ENCODE data around the gene CST5.

- PRO-cap, result no peak
- RAMPAGE, long total RNA, 4 experiments, result no peak in any of the 4 experiments
Measured at GRCh38 chr20:20366478-20367153, 1.3 kb upstream of the INSM1 start.

DNA sequence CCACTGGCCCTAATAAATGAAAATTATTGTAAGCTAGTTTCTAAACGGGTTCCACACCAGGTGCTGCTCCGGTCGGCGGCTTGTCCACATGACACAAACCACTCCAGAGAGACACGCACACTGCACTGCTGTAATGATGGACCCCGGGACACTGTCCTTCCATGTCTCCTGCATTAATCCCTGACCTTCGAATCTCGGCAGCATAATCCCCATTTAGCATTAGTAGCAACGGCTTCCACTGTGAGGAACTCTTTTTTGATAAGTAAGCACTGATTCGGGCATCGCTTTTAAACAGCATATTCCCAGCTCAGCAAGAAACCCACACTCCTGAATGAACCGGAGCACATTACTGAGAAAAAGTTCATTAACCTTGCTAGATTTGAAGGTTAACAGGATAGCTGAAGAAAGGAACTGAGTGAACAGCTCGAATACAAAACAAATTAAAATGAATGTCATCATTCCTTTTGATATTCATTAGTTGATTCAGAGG lies 43.6 kb downstream of the INSM1 start:
- PRO-cap, result no peak
- RAMPAGE, long total RNA, 4 experiments, result no peak in any of the 4 experiments

- PRO-cap, result no peak
- RAMPAGE, long total RNA, 4 experiments, result no peak in any of the 4 experiments
Measured at GRCh38 chr20:20488941-20489573, 121.2 kb downstream of the INSM1 start.

DNA sequence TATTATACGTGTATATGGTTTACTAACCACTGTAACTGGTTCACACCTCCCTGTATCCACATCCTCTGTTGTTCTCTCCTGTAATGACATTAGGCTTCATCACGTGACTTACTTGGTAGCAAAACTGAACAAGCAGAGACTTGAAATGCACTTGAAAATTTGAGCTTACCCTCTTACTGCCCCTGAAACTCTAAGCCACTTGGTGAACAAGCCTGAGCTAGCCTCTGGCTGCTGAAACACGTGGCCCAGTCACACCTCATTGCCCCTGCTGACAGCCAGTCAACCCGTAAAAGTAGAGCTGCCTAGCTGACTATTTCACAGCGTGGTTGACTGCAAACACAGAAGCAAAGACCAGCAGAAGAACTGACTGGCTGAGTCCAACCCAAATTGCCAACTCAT lies 109.1 kb downstream of the RALGAPA2 start:
- PRO-cap, result no peak
- RAMPAGE, long total RNA, 4 experiments, result no peak in any of the 4 experiments

- PRO-cap, result no peak
- RAMPAGE, long total RNA, 4 experiments, result no peak in any of the 4 experiments
Measured at GRCh38 chr20:21218126-21218810, 84.9 kb upstream of the XRN2 start.

GRCh38 chr20:21304180-21304583 lies 1.1 kb downstream of the XRN2 start:
- PRO-cap, result unidirectional peak, minus-strand start at chr20:21304309
- RAMPAGE, long total RNA, 4 experiments, result no peak in any of the 4 experiments

DNA sequence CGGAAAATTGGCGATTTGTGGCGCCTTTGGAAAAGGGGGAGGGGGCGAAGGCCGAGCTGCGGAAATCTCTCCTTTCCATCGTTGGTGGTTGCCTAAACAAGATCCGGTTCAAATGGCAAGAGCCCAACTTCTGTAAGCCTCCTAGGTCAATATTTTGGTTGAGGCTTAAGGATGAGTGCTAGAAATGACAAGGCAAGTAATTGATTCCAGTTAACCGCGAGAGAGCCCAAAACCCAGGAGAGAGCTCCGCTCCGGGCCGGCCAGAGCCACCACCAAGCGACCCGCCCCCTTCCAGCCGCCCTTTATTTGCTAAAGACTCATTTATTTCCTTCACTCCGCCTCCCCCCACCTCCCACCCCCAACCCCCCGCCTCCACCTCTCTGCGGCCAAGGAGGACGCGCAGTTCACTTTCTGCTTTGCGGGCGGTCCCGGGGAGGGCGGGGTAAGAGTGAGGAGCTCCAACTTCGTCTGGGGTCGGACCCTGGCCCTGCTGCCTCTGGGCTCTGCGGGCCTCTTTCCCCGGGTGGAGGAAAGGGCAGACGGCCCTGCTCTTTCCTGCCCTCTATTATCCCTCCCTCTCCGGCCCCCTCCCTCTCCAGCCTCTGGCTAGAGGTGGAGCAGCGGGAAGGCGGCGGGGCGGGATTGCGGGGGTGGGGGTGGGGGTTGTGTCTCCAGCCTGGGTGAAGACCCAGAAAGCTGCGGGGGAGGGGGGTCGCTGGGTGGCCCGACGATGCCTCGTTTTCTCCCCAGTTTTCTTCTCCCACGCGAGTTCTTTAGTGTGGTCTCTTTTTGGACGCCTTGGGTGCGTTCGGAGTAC lies 965 bp upstream of the NKX2-2 start:
- PRO-cap, result no peak
- RAMPAGE, long total RNA, 4 experiments, result no peak in any of the 4 experiments

- PRO-cap, result no peak
- RAMPAGE, long total RNA, 4 experiments, result no peak in any of the 4 experiments
Measured at GRCh38 chr20:21515438-21515968, 1.6 kb upstream of the NKX2-2 start.

- PRO-cap, result no peak
- RAMPAGE, long total RNA, 4 experiments, result no peak in any of the 4 experiments
Measured at GRCh38 chr20:21863109-21863462, 157.6 kb downstream of the PAX1 start.

DNA sequence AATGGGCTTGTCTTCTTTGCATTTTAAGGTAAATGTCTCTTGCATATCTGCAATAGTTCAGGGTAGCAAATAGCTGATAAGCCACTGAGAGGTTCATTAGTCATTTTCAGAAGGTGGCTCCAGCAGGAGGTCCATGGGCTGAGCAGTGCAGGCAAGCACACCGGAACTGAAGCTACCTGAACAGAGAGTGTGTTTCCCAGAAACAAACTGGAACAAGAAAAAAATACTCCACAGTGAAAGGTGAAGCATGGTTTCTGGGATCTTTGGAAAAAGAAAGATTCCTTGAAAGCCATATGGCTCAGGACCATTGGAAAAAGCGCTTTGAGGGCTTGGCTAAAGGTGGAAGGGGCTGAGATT lies 118.1 kb downstream of the FOXA2 start:
- PRO-cap, result no peak
- RAMPAGE, long total RNA, 4 experiments, result no peak in any of the 4 experiments

- PRO-cap, result no peak
- RAMPAGE, long total RNA, 4 experiments, result no peak in any of the 4 experiments
Measured at GRCh38 chr20:23046312-23046833, 3.1 kb downstream of the THBD start.

- PRO-cap, result no peak
- RAMPAGE, long total RNA, 4 experiments, result no peak in any of the 4 experiments
Measured at GRCh38 chr20:23114054-23114357, 27.9 kb upstream of the CD93 start.

DNA sequence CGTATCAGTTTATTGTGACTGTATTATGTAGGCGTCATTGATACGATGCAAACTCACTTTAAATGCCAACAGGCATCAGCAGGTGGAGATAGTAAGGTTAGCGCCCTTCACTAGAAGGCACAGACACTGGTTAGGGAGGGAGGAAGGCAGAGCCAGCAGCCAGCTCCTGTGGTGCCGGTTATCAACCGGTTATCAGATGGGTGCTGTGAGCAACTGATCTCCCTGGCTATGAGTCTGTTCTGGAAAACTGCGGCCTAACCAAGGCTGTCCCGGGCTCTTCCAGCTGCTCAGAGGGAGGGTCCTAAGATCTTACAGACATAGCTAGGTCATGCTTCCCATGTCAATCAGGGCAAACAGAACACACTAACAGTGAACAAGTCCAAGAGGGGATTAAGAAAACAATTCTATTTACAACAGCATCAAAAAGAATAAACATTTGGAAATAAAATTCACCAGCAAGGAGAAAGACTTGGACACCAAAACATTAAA lies 47.5 kb upstream of the CD93 start:
- PRO-cap, result no peak
- RAMPAGE, long total RNA, 4 experiments, result no peak in any of the 4 experiments

DNA sequence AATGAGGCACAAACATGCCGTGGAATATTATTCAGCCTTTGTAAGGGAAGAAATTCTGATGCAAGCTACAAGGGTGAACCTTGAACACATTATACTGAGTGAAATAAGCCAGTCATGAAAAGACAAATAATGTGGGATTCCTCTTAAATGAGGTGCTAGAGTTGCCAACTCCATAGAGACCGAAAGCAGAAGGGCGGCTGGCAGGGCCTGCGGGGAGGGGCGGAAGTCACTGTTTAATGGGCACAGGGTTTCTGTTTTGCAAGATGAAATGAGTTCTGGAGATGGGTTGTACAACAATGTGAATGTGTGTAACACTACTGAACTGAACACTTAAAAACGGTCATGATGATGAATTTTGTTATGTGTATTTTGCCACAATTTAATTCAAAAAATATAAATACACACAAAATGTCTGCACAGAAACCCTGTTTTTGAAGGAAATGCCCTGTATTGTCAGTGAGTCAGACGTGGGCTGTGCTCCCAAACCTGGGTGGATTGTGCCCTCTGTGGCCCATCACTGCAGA lies 49.6 kb upstream of the CD93 start:
- PRO-cap, result no peak
- RAMPAGE, long total RNA, 4 experiments, result no peak in any of the 4 experiments

- PRO-cap, result no peak
- RAMPAGE, long total RNA, 4 experiments, result no peak in any of the 4 experiments
Measured at GRCh38 chr20:23142891-23143530, 56.9 kb upstream of the CD93 start.

- PRO-cap, result no peak
- RAMPAGE, long total RNA, 4 experiments, result no peak in any of the 4 experiments
Measured at GRCh38 chr20:23879532-23879847, at the start of gene CST5. CST5 (minus strand) TSS chr20:23879748.

- PRO-cap, result no peak
- RAMPAGE, long total RNA, 4 experiments, result no peak in any of the 4 experiments
Measured at GRCh38 chr20:24842678-24843320, 106.3 kb upstream of the CST7 start.

DNA sequence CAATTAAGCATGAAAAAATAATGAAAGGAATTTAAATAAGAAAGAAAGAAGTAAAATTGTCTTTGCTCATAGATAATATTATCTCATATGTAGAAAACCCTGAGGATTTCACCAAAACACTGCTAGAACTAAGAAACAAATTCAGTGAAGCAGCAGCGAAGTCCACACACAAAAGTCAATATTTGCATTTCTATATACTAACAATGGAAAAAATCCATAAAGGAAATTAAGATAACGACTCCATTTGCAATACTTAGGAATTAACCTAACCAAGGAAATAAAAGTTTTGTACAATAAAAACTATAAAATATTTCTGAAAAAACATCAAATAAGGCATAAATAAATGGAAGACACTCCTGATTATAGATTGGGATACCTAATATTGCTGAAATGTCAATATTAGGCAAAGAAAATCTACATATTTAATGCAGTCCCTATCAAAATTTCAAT lies 62.0 kb upstream of the CST7 start:
- PRO-cap, result unidirectional peak, minus-strand start at position 164 of the sequence
- RAMPAGE, long total RNA, 4 experiments, result no peak in any of the 4 experiments

GRCh38 chr20:24951310-24952153 lies 2.5 kb downstream of the CST7 start:
- PRO-cap, result no peak
- RAMPAGE, long total RNA, 4 experiments, result no peak in any of the 4 experiments

GRCh38 chr20:24953575-24954313 lies 4.7 kb downstream of the CST7 start:
- PRO-cap, result no peak
- RAMPAGE, long total RNA, 4 experiments, result no peak in any of the 4 experiments